ENCODE data around the gene MATN3.

- PRO-cap, 10 experiments: no peak in any of the 10 experiments
Measured at GRCh38 chr2:16630174-16630945, 35.3 kb downstream of the CYRIA start.

- PRO-cap, 10 experiments: no peak in any of the 10 experiments
Measured at GRCh38 chr2:16654912-16655908, 10.4 kb downstream of the CYRIA start.

GRCh38 chr2:18559677-18560551 is 539 bp downstream of the RDH14 start:
- PRO-cap, 10 experiments: peak in 9 of 10 experiments; most common plus-strand start chr2:18560197 (in 7); most common minus-strand start chr2:18560245 (in 4)

DNA sequence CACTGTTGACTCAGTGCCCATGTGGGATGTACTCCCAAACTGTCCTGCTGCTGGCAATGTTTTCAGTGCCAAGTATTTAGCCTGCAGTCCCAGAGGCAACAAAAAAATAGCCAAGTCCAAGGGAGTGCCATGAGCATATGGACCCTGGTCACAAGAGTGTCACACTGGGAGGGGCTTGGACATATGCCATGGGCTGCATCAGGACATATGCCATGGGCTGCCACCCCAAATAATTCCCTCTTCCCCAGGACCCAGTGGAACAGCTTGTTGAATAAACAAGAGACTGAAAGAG is 366.7 kb downstream of the OSR1 start:
- PRO-cap, 10 experiments: peak in 1 of 10 experiments; most common minus-strand start position 111 of the sequence (in 1)

- PRO-cap, 10 experiments: no peak in any of the 10 experiments
Measured at GRCh38 chr2:19046943-19047516, 311.4 kb downstream of the OSR1 start.

DNA sequence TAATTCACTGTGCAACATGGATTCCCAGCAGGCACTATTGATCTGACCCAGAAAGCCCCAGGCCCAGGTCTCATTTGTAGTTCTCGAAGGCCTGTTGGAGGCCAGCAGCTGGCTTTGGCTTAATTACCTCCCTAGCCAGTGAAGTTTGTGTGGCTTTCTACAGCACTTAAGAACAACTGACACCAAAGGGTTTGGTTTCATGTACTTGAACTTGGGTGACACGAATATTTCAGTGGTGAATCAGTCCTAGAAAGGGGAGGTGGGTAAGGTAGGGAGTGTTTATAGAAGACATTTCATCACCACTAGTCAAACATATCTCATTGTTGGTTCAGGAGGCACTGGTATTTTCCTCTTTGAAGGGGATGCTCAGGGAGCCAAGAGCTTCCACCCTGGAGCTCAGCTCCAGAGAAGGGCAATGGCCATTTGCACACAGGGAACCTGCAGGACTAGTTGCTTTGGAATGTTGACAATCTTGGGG is 217.7 kb downstream of the OSR1 start:
- PRO-cap, 10 experiments: peak in 4 of 10 experiments; most common plus-strand start position 344 of the sequence (in 2); most common minus-strand start position 178 of the sequence (in 3)

- PRO-cap, 10 experiments: no peak in any of the 10 experiments
Measured at GRCh38 chr2:19362077-19362650, 3.7 kb upstream of the OSR1 start.

DNA sequence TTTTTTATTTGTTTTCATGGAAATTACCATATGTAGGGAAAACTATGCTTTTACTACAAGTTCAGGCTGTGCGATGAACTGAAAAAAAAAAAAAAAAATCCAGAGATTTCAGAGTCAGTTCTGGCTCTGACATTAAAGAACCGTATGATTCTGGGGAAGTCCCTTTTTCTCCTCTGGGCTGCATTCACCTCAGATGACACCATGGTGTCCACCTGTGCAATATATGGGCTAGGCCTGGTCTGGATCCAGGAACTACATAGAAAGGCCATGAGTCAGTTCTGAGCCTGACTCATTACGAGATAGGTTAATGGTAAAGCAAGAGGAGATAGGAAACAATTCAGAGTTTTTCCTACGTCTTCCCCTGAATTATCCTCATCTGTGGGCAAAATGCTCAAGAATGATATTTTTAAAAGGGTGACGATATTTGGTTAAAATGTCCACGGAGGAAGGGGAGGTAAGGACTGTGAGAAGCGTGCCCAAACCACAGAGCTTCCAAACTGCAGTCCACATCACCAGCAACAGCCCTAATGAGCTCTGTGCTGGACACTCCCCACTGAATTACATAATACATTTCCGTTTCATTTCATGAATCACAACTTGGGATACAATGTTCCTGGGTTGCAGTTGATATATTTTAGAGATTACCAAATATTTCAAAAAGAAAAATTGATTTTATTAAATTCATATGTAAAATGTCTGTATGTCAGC is 180.1 kb upstream of the OSR1 start:
- PRO-cap, 10 experiments: peak in 2 of 10 experiments; most common minus-strand start position 499 of the sequence (in 1)

DNA sequence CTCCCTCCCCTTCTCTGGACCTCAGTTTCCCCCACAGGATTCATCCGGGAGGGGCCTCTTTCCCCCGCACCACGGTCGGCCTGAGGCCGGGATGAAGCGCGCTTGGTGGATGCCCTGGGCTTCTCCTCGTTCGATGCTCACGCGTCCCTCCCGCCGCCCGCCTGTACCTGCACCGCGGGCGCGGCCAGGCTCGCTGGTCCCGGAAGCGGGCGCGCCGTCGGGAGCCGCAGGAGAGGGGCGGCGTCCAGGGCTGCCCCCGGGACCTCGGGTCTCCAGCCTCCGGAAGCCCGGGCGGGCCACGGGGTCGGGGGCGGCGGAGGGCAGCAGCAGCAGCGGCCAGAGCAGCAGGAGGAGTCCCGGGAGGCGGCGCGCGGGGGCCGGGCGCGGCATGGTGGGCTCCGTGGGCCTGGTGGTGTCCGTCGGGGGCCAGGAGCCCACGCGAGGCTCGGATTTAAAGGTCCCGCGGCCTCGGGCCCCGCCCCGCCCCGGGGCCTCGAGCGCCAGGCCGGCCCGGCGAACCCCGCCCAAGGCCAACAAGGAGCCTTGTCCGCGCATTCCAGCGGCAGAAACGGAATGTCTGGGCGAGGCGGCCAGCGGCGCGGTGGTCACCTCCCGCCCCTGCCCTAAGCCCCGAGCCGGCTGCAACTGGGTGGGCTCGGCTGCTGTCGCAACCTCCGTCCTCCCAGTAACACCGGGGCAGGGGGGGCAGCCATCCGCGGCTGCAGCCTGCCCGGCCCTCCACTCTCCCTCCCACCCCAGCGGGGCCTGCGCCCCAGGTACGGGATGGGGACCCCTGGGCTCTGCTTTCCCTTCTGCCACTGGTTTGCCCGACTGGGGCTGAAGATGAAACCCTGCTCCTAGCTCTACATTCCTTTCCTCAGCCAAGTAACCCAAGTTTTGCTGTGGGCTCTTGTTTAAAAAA is at the start of gene MATN3:
Gene MATN3 (minus strand): TSS at position 427 of the 922 bp plus-strand sequence.
- PRO-cap, 10 experiments: peak in 10 of 10 experiments; most common plus-strand start position 565 of the sequence (in 10); most common minus-strand start position 427 of the sequence (in 3)

DNA sequence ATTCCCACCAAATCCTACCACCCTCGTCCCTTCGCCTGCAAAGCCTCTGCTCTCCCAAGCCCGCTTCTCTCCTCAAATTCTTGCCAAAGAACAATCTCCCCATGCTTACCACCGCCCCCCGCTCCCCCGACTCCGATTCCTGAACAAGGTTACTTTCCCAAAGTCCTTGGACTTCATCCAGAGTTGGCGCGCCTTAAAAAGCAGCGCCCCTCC is 429 bp downstream of the LAPTM4A start:
- PRO-cap, 10 experiments: no peak in any of the 10 experiments

DNA sequence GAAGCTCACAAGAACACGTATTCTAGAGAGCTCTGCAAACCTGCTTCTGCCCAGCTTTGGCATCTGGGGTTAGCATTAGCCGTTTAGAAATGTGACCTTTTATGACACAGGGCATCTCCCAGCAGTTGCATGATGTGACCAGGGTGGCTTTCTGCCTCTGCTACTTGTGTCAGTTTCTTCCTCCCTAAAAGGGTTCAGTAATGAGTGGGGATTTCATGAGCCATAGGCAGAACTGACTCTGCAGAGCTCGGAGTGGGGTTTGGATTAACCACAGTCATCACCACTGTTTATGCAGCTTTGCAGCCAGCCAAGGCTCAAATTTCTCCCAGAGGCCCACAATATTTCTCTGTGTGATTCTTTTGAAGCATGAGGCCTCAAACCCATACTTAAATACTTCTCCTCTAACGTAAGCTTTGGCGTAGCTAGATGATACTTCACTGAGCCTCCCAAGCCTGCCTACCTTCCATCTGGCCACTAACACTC is 11.2 kb upstream of the LAPTM4A start:
- PRO-cap, 10 experiments: no peak in any of the 10 experiments

- PRO-cap, 10 experiments: peak in 1 of 10 experiments; most common plus-strand start chr2:20122256 (in 1); most common minus-strand start chr2:20122111 (in 1)
Measured at GRCh38 chr2:20121942-20122642, 70.7 kb upstream of the LAPTM4A start.

DNA sequence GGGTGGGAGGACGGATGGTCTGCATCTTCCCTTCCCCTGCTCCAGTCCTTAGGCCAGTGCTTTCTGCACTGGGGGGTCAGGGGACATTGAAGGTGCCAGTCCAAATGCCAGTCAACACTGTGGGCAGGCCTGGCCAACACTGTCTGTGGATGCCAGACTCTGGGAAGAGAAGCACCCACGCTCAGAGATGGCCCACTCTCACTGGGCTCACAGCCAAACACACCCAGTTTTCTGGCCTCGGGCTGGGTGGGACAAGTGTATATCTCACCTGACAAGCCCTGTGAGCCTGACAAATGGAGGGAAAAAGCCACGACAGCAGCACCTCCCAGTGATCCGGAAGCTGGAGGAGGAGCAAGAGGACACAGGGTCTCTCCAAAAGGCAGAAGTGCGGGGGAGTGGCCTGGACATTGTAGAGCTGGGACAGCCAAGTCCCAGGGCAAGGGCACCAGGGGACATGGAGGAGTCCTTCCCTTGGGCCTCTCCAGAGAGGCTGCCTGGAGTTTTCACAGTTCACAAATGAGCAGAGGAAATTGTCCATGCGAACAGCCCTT is 79.3 kb downstream of the SDC1 start:
- PRO-cap, 10 experiments: peak in 4 of 10 experiments; most common plus-strand start position 289 of the sequence (in 3); most common minus-strand start position 203 of the sequence (in 3)

DNA sequence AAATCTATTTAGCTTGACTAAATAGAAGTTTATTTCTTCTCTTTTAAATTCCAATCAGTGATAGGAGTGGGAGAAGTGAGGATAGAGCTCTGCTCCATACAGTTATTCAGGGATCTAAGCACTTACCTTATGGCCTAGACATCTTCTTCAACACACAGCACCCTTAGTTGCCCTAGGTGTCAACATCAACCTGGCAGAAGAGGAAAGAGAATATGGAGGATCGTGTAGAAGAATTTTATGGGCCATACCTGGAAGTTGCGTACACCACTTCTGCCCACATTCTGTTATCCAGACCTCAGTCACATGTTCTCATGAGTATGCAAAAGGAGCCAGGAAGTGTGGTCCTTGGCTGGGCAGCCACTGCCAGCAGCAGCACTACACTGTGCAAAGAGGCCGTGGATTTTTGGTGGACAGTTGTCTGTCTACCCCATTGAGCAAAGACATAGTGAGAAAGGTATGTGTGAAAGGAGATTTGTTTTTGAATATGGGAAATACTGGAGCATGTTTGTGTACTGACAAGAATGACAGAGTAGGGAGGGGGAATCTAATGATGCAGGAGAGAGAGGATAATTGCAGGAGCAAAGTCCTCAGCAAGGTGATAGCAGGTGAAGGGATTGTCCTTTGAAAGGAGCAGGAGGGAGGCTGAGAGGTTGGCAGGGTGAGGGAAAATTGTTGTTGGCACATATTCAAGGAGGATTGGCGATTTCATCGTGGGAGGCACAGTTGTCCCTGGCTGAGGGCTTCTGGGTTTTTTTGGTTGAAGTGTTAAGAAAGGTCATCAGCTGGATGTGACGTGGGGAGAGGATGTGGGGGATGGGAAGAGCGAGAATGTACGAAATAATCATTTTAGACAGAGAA is 68.0 kb downstream of the SDC1 start:
- PRO-cap, 10 experiments: no peak in any of the 10 experiments

DNA sequence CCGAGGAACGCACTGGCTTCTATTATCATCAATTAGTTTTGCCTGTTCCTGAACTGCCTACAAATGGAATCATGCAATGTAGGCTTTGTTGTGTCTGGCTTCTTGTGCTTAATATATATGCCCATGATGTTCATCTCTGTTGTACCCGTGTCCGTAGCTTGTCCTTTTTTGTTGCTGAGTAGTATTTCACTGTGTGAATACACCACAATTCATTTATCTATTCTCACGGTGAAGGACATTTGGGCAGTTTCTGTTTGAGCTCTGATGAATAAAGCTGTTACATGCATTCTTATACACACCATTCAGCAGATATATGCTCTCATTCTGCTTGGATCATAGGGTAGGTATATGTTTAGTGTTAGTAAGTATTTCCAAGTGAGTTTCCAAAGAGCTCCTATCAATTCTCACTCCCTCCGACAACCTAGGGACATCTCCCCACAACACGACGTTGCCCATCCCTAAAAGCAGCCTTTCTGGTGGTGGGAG is 27.5 kb downstream of the SDC1 start:
- PRO-cap, 10 experiments: peak in 1 of 10 experiments; most common plus-strand start position 229 of the sequence (in 1)

- PRO-cap, 10 experiments: no peak in any of the 10 experiments
Measured at GRCh38 chr2:20265378-20265924, 40.5 kb upstream of the SDC1 start.

GRCh38 chr2:20348136-20349084 is 2.2 kb downstream of the PUM2 start:
- PRO-cap, 10 experiments: peak in 3 of 10 experiments; most common plus-strand start chr2:20348843 (in 3)

- PRO-cap, 10 experiments: peak in 3 of 10 experiments; most common plus-strand start chr2:20378936 (in 2)
Measured at GRCh38 chr2:20378757-20379482, 28.3 kb upstream of the PUM2 start.

DNA sequence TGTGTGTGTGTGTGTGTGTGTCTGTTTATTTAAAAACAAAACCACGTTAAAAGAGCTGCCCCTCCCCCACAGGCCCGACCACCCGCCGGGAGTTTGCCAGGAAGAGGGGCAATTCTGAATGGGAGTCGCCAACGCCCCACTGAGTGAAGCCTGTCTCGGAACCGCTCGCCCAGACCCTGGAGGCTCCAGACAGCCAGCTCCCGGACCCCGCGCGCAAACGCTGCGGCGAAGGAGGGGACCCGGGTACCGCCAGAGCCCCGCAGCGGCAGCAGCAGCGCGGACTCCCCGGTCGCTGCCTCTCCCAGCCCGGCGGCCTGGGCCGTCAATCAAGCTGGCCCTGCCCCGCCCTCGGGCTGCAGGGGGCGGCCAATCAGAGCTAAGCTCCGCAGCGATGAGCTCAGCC is 280 bp upstream of the RHOB start:
- PRO-cap, 10 experiments: peak in 10 of 10 experiments; most common minus-strand start position 301 of the sequence (in 7)

DNA sequence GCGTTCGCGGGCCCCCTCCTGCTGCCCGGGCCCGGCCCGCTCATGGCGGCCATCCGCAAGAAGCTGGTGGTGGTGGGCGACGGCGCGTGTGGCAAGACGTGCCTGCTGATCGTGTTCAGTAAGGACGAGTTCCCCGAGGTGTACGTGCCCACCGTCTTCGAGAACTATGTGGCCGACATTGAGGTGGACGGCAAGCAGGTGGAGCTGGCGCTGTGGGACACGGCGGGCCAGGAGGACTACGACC is 472 bp downstream of the RHOB start:
- PRO-cap, 10 experiments: peak in 3 of 10 experiments; most common plus-strand start position 118 of the sequence (in 2); most common minus-strand start position 168 of the sequence (in 3)